Cardiac septum (tissue), 1 donor: ENCODE data around the gene ELOVL7.

DNA sequence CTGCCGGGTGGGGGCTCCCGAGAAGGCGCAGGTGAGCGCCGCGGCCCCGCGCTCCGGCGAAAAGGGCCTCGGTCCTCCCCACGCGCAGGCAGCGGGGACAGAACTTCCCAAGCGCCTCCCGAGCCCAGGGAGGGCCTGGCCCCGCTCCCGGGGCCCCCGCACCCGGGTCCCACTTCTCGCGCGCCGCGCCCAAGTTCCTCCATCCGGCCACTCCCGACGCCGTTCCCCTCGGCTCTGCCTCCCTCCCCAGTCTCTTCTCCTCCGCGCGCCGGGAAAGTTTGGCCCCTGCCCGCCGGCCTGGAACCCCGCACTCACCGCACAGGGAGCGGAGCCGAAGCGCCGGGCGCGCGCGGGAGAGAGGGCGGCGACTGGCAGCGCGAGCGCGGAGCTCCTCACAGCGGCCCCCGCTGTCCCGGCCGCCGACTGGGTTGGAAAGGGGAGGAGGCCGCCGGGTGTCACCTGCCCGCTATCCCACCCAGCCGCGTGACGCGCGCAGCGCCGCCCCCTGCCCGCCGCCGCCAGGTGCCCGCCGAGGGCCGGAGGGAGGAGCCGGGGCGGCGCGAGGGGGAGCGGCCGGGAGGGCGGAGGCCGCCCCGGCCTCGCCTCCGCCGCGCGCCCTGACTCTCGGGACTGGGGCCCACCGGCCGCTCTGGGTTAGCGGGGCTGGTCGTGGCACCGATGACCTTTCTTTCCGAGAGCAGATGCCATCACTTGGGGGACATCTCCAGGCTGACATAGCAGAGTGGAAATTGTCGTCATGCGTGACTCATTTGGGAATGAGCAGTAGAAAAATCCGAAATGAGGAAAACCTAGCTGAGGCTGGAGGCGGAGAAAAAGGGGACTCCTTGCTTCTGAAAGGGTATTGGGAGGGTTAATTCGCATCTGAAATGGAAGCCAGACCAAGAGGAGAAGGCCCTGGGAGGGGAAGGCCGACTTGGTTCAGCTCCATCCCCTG is at the start of gene ELOVL7:
Gene ELOVL7 (minus strand): TSS at position 425 of the 955 bp plus-strand sequence.
- PRO-cap: unidirectional peak, minus-strand start at position 425 of the sequence

- PRO-cap: no peak
Observed at GRCh38 chr5:61257659-61257916, 74.5 kb upstream of the ZSWIM6 start.

DNA sequence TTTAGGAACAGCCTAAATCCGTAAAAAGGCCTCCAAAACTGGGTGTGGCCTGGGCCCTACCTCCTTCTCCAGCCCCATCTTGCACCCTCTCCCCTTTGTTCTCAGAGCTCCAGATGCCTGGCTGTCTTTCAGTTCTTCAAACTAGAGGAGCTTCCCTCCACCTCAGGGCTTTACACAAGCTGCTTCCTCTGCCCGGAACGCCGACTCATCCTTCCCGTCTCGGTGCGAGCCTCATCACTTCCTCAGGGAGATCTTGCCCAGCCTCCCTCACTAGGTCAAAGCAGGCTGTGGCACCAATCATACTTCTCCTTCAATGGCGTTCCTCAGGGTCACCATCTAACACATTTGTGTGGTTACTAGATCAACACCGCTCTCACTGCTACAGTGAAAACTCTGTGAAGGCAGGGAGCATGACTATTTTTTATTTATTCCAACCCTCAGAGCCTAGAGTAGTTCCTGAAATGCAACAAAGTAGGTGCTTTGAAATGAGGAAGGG is 56.2 kb upstream of the ZSWIM6 start:
- PRO-cap: no peak

DNA sequence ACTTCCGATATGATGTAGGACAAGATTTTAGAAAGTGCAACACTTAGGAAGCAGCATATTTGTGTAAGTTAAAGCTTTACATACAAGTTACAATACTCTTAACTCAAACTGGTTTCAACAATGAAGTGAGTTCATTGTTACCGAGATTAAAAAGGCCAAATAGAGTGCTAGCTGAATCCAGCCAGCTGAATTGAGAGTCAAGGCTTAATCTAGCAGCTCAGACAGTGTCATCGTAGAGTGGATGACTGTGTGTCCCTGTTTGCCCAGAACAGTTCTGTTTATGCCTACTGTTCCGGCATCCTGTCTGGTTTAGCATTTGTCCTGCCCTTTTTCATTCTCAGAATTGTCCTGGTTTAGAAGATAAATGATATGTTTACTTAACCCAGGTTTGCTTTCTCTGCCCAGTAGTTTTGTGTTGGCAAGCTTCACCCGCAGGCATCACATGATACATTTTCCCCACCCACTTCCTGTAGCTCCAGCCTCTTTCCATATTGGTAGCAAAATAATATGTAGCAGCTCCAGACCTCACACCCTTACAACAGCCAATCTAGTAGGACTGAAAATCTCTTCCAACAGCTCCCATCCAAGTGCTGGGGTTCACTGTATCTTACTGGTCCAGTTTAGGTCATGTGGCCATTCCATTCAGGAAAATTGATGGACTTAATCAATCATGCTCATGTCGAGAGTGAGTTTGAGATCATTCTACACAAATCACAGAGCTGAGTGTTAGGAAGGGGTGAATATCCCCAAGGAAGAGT is 41.2 kb upstream of the ZSWIM6 start:
- PRO-cap: no peak

GRCh38 chr5:61348544-61349195 is 16.6 kb downstream of the ZSWIM6 start:
- PRO-cap: no peak

- PRO-cap: no peak
Observed at GRCh38 chr5:61412127-61412529, 80.1 kb downstream of the ZSWIM6 start.

DNA sequence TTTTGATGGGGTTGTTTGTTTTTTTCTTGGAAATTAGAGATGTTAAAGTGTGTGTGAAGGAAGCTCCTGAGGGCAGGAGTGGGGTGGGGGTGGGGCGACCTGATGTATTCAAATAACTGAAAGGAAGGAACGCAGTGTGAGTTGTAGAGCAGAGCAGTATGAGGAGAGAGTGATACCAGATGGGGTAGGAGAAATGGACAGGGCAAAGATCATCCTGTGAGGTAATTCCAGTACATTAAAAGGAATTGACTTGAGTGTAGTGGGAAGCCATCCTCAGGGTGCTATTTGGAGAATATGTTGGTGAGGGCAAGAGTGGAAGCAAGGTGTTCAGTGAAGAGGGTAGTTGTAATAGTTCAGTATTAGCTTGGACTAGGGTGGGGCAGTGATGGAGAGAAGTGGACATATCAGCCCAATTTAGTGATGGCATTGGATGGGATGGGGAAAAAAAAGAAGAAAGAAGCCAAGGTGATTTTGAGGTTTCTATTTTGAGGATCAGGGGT is 81.8 kb downstream of the ZSWIM6 start:
- PRO-cap: no peak

GRCh38 chr5:61425143-61425711 is 93.2 kb downstream of the ZSWIM6 start:
- PRO-cap: no peak

GRCh38 chr5:61599771-61600398 is 267.8 kb downstream of the ZSWIM6 start:
- PRO-cap: no peak

GRCh38 chr5:62316682-62316911 is 10.6 kb downstream of the KIF2A start:
- PRO-cap: no peak

GRCh38 chr5:62777217-62777639 is 198.6 kb downstream of the LRRC70 start:
- PRO-cap: no peak

GRCh38 chr5:64135068-64135267 is 30.7 kb upstream of the RNF180 start:
- PRO-cap: no peak

DNA sequence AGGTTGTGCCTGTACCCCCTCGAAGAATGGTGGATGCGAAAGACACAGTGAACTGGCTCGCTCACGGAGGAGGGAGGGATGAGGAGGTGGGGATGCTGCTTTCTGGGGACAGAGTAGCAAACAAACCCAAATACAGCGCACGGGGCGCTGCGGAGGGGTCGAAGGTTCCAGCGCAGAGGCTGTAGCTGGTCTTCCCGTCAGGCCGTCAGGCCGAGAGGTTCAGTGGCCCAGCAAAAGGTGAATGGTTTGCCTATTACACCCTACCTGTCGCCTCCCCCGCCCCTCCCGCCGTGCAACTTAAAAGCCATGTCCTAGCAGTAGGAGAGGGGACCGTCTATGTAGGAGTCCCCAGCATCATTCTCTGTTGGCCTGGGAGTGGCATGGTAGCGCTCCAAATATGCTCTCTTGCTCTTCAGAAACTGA is 1.2 kb downstream of the RGS7BP start:
- PRO-cap: no peak

GRCh38 chr5:64730889-64731313 is 37.6 kb downstream of the SREK1IP1 start:
- PRO-cap: no peak

DNA sequence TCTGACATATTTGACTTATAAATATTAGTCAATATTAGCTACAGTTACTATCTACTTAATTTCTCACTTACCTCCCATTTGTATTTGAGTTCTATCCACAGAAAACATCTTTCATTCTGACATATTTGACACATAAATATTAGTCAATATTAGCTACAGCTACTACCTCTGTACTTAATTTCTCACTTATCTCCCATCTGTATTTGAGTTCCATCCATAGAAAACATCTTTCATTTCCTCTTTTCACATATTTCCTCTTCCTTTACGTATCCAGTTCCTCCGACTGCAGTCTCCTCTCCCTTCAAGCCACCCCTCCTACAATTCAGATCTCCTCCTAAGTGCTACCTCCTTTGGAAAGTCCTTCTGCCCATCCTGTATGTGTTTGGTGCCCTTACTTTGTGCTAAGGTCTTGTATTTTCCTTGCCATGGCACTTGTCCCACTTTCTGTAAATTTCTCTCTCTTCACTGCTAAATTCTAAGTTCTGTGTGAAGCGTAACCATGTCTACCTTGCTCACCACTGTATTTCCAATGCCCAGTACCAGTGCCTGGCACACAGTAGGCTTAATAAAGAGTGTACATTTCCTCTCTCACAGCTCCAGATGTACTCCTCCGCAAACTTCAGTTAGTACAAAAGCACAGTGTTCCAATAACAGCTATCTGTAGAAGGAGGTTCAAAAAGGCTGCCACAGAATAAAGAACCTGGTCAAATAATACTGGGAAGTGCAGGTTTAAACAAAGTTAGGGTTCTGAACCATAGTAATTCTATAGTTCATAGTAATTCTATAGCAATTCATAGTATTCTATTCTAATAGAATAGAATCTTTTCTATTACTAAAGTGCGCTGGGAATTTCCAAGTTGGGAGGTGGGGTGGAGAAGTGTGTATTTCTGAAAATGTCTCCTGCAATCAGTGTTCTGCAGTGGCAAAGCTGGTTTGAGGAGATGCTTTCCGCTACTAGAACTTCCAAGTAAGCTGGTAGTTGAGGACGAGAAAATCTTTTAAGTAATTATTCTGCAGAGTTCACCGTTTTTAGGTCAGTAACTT is 1.3 kb downstream of the SREK1IP1 start:
- PRO-cap: no peak

GRCh38 chr5:64800022-64800576 is 31.4 kb downstream of the CWC27 start:
- PRO-cap: no peak

DNA sequence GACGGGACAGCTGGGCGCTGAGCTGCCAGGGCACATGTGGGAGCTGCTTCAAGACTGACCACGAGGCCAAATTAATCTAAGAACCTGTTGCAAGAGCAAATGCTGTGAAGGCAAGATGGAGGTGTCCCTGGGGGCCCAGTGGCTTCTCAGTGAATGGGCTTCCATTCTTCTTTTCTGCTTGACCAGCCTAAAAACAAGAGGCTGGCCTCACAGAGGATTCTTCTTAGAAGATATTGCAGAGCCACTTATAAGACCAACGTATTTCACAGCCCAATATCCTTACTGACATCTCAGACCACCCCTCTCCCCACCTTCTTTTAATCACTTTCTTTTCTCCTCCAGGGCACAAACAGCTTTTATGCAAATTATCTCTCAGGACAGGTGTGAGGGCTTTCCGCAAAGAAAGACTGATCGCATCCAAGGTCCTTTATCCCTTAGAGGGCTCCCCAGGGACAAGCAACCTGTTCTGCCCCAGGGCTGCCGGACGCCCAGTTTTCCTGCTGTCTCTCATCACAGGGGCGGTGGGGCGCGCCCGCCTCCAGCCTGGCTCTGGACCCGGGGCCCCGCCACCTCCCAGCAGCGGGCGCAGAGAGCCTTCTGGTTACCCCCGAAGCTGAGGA is 265.9 kb downstream of the CWC27 start:
- PRO-cap: no peak

DNA sequence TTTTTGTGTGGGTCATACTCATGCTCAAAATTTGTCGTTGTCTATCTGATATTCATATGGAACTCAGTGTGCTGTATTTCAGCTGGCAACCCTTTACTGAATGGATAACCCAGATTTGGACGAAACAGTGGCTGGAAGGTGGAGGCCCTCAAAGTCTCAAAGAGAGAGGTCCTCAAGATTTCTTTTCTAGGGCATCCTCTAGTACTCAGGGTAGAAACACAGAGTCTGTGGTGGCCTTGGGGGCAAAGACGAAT is 333.6 kb downstream of the CWC27 start:
- PRO-cap: no peak

- PRO-cap: no peak
Observed at GRCh38 chr5:65484718-65485083, 3.0 kb upstream of the ADAMTS6 start.

GRCh38 chr5:65660427-65661026 is 35.7 kb downstream of the SHLD3 start:
- PRO-cap: no peak